Hair follicle dermal papilla cell (primary cell): ENCODE results near the gene PDZK1IP1.

GRCh38 chr1:46532873-46533166 lies 2.5 kb downstream of the TMEM275 start:
- CAGE, long polyA plus RNA: no peak

DNA sequence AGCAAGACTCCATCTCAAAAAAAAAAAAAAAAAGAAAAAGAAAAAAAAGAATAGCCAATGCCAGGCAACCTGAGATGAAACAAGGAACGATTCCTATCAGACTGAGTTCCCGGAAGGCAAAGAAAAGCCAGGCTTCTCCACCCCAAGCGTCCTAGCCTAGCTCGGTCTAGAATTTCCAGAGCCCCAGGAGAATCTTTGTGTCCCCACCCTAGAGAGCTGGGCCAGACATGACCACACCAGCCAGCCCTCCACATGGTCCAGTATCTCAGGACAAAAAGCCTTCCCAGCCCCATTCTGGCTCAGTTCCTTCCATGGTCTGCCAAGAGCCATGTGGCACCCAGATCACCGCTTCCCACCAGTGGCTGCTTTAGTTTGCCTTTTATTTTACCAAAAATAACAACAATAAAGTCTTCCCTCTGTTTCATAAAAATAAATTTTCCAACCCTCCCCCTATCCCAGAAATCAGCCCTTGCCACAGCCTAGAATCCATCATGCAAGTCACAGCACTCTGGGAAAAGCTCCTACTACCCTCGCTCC lies 3.4 kb upstream of the MKNK1 start:
- CAGE, long polyA plus RNA: no peak

DNA sequence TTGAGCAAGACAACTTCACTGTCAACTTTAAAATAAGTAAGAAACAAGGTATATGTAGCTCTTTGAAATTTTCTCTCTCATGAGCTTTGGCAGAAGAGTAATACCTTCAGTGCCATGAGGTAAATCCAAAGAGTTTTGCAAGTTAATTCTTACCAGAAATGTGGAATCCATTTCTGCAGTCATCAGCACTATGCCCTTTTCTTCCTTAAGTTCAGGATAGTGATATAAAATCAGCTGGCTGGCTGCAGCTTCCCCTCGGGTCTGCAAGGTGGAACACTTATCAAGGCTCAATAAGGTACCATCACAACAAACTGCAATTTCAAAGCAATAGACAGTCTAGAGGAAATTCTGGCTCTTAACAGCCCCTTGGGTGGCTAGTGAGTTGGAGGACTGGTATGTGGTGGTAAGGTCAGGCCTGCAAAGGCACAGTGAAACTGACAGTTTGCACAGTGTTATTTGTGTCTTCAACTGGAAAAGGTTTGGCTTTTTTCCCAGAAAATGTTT lies 25.1 kb downstream of the ATPAF1 start:
- CAGE, long polyA plus RNA: no peak

DNA sequence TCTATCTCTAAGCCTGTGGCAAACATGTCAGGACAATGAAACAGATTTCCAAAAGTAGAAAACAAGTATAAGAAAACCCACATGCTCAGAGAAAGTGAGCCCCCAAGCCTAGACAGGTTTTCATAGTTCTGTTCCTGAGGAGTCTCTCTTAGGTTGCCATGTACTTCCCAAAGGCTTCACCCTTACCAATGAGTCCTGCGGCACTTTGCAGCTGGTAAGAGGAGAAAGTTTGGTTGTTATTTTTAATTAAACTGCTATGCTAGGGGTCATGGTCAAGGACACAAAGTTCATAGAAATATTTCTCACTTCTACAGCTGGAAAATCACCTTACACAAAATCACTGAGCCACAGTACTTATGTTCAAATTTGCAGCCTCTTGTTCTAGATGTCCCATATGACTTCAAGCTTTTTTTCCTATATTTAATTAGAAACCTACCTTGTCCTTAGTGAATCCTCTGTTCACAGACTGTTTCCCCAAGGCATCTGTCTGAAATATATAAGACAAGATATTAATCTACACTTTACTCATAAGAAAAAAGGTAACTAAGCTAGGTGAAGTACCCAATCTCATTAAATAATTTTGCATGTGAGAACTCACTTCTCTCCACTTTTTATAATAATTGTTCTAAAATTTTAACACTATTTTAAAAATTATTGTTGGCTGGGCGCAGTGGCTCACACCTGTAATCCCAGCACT lies 9.8 kb downstream of the ATPAF1 start:
- CAGE, long polyA plus RNA: no peak

DNA sequence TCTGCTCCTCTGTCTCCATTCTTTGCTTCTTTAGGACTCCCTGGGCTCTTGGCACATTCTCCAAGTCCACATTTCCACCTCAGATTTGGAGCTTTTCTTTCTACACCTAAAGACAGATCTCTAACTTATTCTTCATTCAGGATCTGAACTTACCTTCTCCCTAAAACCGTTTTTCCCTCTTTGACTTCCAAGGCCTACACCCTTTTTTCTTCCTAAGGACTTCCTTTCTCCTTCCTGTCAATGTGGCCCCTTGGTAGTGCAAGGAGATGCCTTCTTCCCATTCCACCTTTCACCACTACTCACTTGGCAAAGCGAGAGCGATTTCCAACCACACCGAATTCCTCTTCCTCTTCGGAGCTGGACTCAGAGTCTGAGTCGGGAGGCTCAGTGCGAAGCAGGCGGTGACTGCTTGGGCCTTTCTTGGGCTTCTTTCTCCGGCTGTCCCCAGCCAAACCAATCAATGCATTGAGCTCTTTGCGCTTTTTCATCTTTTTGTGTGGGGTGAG lies 1.3 kb downstream of the EFCAB14 start:
- CAGE, long polyA plus RNA: no peak

DNA sequence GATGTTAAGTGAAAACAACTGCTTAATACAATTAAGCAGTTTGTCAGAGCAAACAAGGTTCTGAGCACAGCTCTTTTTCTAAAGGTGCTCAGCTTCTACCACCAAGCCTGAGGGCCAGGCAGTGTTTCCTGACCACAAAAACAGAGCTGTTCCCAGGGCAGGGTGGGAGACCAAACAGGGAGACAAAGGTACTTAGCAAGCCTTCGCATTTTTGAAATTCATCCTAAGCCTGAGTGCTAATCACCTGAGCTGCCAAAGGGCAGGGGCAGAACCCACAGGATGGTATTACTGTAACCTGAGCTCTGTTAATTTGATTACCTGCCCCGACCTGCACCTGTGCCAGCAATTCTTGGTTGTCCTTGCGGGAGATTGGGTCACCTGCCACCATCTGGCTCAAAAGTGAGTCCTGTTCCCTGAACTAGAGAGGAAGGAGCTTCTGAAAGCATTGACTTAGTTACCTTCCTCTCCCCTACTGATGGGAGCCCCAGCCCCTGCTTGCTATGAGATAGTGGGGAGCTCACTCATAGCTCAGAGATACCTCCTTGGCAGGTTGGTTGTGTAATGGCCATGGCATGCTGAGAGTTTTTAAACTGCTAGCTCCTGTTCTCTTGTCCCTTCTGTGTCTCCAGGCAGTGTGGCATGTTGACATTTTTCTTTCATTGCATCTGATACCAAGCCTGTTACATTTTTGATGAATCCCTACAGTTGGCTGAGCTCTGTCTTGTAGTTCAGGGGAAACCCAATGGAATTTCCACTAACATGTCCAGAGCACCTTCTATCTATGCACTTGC lies 38.8 kb upstream of the EFCAB14 start:
- CAGE, long polyA plus RNA: no peak

- CAGE, long polyA plus RNA: no peak
These were observed 2.5 kb downstream of the CYP4B1 start for GRCh38 chr1:46801269-46801840.

DNA sequence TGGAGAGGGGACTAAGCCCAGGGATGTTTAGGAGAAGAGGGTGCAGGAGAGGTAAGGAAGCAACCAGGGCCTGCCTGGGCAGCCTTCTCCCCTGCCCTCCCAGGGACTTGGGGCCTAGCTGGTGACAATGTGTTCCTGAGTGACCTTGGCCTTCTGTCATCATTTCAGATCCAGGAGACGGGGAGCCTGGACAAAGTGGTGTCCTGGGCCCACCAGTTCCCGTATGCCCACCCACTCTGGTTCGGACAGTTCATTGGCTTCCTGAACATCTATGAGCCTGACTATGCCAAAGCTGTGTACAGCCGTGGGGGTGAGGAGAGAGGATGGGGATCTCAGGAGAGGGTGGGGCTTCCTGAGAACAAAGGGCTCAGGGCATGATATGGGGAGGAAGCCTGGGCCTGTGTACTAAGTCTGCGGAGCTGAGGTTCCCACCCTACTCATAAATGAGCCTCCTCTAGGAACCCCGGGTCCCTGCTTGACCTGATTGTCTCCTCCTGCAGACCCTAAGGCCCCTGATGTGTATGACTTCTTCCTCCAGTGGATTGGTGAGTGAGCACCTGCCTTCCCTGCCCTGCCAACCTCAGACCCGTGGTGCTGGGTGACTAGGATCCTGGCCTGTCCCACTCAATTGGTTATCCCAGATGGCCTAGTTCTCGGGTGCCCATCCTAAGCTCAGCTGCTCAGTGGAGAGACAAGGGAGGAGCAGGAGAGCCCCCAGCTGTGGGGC lies 12.0 kb downstream of the CYP4B1 start:
- CAGE, long polyA plus RNA: no peak

- CAGE, long polyA plus RNA: no peak
These were observed 58.6 kb downstream of the CYP4B1 start for GRCh38 chr1:46857384-46857910.

- CAGE, long polyA plus RNA: no peak
These were observed 13.5 kb downstream of the CYP4A11 start for GRCh38 chr1:46927735-46928230.

DNA sequence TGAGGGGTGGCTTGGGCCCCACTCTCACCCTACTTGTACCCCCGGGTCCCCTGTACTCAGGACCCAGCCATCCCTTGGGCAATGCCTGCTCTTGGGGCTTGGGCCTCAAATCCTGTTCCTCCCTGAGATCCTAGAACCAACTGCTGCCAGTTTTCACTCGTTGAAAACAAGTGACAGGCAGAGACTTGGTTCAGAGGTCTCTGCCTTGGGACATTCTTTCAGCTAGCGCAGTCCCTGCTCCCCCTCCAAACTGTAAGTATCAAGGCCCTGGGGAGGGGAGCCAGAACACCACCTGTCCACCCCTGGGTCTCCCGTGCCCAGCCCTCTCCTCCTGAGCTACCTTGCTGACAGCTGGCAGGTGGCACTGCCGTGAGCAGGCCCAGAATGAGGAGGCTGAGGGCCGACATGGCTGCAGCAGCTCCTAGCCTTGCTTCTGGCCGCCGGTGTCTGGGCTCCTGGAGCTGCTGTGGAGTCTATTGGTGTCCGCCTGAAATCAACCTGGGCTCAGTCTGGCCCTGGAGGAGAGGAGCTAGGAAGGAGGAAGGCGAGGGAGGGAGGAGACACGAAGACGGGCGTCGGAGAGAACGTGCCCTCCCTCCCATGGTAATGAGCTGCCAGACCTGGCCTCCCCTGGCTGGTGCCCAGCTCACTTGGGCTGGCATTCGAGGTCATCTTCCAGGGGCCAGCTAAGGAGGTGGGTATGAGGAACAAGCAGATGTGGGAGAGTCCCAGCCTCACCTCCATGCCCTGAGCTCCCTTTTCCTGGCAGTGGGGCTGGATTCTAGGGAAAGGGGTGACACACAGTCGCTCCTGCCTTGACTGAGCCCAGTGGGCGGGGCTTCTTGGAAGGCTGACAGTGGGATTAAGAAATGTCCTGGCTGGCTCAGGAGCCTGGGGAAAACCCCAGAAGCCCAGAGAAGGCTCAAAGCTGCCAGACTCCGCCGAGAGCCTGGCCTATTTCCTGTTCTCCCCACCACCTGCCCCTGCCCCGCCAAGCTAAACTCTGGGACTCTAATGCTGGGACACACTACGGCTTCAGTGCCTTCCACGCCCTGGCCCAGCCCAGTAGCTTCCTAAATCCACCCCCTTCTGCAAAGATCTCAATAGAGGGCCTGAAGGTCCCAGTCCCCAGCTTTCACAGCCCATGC lies at the start of gene PDZK1IP1:
PDZK1IP1 (minus strand) TSS at position 511 of the 1,148 bp plus-strand sequence.
- CAGE, long polyA plus RNA: no peak

- CAGE, long polyA plus RNA: no peak
These were observed 2.4 kb upstream of the PDZK1IP1 start for GRCh38 chr1:47192124-47192717.

DNA sequence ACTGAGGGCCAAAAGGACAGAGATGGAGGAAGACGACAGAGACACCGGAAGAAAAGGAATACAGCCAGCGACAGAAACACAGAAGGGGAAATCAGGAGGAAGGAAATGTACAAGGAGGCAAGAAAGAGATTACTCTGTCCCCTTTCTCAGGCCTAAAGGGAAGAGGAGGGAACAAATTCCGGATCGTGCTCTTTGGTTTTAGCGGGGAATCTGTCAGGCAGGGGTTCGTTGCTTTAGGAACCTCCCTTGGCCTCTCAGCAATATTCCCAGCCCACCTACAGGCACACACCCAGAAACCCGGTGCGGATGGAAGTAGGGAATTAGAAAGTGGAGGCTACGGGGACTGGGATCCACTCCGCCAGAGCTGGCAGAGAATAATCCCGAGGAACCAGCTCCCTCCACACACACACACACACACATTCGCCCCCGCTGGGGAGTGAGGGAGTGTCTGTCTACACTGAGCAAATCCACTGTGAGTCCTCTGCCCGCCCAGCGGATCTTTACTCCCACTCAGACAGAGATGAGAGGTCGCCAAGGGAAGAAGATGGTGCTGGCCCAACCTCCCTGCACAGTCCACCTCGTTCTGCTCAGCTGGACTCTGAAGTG lies 5.8 kb downstream of the TAL1 start:
- CAGE, long polyA plus RNA: no peak

DNA sequence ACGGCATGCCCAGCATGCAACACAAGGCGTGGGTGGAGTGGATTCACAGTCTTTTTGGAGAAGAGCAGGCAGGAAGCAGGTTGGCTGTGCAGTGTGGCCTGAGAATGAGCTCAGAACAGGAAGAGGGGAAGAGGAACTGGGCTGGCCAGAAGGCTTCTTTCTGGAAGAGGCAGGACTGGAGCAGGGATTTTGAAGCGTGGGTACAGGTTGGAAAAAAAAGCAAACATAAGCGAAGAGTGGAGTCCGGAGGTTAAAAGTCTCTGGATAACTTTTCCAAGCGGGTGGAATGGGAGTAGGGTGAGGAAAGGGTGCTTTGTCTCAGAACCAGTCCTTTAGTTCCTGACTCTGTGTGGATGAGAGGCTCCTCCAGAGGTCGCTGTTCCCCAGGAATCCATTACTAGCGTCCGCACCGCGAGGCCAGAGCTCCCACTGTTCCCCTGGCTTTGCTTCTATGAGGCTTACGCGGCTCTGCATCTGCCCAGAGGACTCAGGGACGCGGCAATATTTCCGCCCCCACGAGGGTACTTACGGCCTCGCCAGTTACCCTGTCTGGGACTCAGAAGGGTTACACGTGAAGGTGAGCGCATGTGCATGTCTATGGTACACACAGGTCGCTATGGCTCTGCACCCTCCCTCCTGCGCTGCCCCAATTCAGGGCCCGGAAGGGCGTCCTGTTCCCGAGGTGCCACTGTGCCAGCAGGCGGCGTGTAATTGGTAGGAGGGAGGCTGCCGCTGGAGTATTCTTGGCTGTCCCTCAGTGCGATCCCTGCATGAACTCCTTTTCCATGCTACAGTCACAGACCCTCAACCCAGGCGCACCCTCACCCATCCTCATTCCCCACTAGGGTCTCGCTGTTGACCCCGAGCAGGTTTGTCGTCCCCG lies 5.4 kb upstream of the FOXD2 start:
- CAGE, long polyA plus RNA: no peak

GRCh38 chr1:47434194-47434708 lies 3.6 kb upstream of the FOXD2 start:
- CAGE, long polyA plus RNA: no peak

GRCh38 chr1:47438878-47439495 lies 1.1 kb downstream of the FOXD2 start:
- CAGE, long polyA plus RNA: no peak

DNA sequence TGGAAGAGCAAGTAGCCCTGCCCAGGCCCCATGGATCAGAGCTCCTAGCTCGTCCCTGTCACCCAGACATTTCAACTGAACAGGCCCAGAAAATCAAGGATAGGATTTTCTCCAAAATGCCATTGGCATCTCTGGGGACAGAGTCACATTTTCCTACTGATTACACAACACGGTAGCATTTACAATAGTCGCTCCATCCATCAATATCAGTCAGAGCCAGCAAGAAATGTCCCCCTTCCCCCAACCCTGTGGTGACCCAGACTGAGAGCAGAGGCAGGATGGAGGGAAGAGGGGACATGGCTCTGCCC lies 275.5 kb downstream of the FOXD2 start:
- CAGE, long polyA plus RNA: no peak

- CAGE, long polyA plus RNA: no peak
These were observed 232.1 kb downstream of the TRABD2B start for GRCh38 chr1:47764824-47765802.

- CAGE, long polyA plus RNA: no peak
These were observed 42.3 kb downstream of the TRABD2B start for GRCh38 chr1:47954698-47955389.

GRCh38 chr1:47963414-47964070 lies 33.6 kb downstream of the TRABD2B start:
- CAGE, long polyA plus RNA: no peak